Temporal lobe (tissue), 2 donors: Measurements from ENCODE around the genes PHB2 and CLSTN3.

- RAMPAGE, long total RNA = no peak
Measured at GRCh38 chr12:6670292-6670561, 7.3 kb upstream of the ING4 start.

- RAMPAGE, long total RNA = no peak
Measured at GRCh38 chr12:6688041-6688389, 1.2 kb downstream of the ZNF384 start.

- RAMPAGE, long total RNA = no peak
Measured at GRCh38 chr12:6766797-6767404, 738 bp downstream of the PTMS start.

GRCh38 chr12:6774528-6775507 is 2.5 kb downstream of the LAG3 start:
- RAMPAGE, long total RNA = no peak

- RAMPAGE, long total RNA = no peak
Measured at GRCh38 chr12:6929878-6930452, 2.2 kb downstream of the ATN1 start.

DNA sequence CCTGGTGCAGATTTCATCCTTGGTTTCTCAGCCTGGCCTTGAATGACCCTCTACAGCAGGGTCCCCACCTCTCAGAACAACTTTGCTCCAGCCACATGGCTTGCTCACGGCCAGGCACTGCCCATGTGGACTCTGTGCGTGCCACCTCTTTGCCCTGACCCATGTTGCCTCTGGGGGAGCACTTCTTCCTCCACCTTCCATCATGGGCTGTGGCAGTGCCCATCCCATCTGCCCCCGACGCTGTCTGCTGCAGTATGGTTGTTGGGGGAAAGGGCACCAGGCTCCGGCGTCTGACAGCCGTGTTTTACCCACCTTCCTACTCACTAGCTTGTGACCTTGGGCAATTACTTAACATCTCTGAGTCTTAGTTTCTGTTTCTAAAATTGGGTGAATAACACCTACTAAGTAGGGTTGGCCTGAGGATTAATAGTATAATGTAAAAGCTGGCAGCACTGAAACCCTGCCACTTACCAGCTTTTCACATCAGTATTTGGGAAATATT is 1.9 kb upstream of the PTPN6 start:
- RAMPAGE, long total RNA = no peak

DNA sequence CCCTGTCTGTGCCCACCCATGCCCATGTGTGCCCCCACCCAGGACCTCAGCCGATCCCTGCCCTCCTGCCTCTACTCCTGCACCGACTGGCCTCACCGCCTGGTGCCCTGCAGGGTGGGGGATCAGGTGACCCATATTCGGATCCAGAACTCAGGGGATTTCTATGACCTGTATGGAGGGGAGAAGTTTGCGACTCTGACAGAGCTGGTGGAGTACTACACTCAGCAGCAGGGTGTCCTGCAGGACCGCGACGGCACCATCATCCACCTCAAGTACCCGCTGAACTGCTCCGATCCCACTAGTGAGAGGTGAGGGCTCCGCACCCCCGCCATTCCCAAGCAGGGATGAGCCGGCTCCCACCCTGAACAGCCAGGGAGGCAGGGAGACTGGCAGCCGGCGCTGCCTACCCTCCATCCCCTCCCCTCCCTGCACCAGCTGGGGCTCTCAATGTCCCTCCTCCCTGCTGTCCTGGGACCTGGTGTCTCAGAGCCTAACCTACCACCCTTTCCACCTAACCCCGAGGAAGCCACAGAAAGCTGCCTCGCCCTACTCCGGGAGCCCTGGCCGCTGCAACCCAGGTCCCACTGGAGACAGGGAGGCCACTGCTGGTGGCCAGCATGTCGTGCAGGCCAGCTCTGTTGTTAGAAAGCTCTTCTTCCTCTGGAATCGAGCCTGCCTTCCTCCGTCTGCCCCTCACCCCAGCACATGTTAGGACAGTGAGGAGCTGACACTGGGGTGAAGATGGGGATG is 889 bp downstream of the PTPN6 start:
- RAMPAGE, long total RNA = no peak

DNA sequence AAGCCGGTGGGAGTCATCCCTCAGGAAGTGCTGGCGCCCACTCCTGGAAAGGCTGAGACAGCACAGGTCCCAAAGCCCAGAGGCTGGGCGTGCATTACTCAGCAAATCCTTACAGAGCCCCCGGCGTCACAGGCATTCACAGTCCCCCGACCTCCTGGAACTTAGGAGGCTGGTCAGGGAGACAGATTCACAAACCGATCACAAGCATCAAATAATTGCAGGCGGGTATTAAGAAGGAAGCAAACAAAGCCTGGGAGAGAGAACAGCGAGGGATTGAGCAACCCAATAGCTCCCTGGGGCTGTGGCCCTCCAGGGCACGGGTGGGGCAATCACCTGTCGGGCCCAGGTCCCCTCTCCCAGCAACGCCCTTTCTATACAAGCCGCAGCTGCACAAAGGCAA is 8.3 kb downstream of the PHB2 start:
- RAMPAGE, long total RNA = no peak

- RAMPAGE, long total RNA = start-site peak on the minus strand at chr12:6970626-6970688, 199 and 23 reads in 2 replicates
Measured at GRCh38 chr12:6970001-6970996, at the start of gene PHB2. TSS of gene PHB2 (minus strand) at chr12:6970664.

DNA sequence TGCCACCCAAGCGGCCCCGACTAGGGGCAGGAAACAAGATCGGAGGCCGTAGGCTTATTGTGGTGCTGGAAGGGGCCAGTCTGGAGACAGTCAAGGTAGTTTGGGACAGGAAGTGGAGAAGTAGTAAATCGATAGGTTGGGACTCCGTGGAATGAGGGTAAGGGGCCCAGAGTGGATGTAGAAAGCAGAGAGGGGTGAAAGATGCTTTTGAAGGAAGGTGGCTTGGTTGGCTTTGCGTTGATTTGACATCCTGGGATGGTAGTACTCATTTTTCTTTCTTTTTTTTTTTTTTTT is 231 bp downstream of the EMG1 start:
- RAMPAGE, long total RNA = no peak

DNA sequence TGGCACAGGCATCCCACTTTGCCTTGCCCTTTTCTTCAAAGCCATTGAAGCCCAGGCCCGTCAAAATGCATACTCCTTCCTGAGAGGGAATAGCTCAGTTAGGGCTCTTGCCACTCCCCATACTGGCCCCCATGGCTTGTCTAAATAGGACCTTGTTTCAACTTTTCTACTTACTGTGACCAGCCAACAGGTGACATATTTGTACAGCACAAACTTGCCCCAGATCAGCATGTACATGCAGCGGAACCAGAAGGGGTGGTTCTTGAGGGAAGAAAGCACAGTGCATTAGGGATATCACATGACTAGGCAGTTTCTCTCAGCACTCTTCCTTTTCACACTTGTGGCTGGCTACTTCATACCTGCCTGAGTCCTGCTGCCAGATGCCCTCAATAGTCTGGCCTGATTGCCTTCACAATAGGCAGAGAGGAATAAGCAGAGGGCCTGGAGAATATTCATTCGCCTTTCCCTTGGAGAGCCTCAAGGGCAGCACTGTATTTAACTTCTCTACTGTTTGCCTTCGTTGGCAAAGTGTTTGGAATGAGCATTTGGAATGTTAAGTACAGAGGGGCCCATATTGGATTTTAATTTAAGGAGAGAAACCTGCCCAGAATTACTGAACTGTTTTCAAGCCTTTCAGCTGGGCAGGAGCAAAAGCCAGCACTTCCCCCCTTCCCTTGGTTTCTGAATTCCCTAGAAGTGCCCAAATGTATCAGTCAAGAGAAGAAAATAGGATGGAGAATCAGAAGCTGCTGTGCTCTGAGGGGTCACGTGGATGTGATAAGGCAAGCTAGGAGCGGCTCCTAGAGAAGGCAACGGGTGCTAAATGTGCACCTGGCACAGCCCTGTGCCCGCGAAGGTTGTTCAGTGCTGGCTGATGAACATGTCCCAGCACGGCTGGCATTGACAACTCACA is 8.0 kb downstream of the EMG1 start:
- RAMPAGE, long total RNA = no peak

DNA sequence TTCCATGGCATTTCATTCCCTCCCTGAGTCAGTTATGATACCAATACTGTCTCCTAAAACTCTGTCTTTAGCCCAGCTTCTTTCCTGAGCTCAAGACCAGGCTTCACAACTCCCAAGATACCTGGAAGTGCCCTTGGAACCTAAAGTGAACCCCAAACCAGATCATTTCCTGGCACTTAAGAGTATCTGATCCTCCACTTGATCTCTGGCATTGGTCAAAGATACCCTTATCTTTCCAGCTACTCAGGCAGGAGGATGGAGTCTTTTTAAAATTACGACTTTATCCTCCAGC is 5.7 kb downstream of the LPCAT3 start:
- RAMPAGE, long total RNA = no peak

- RAMPAGE, long total RNA = no peak
Measured at GRCh38 chr12:7068317-7069048, 8.0 kb downstream of the C1S start.

DNA sequence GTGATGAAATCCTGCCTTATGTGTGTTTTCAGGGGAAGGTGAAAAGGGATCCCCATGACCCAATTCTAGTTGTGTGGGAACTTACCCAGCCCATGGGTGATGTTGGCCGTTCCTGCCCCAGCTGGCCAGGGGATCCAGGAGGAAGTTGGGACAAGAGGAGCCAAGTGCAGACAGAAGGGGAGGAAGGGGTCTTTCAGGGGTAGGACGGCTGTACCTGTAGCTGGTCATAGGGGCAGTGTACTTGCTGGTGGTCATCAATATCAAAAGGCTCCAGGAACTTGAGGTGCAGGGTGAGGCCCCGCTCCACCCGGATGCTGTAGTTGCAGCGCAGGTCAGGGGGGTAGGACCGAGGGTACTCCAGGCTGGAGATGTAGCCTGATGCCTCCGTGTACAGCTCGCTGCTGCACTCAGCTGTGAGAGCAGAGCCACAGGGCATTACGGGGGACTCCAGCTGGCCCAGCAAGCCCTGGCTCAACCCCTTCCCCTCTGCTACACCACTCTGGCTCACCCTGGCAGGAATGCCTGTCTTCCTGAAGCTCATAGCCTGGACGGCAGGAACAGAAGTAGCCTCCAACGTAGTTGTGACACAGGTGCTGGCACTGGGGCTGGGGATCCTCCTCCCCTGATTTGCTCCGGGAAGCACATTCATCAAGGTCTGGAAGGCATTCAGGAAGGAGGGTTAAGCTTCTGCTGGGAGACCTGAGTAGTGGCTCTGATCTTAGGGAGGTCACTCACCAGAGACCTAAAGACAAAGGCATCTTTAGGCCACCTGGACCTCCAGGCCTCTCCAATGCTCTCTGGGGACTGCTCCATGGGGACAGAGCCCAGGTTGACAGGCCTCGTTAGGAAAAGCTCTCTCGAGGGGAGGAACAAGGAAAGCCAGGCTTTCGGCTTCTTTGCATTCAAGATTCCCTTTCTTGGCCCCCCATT is 2.9 kb downstream of the C1R start:
- RAMPAGE, long total RNA = no peak

DNA sequence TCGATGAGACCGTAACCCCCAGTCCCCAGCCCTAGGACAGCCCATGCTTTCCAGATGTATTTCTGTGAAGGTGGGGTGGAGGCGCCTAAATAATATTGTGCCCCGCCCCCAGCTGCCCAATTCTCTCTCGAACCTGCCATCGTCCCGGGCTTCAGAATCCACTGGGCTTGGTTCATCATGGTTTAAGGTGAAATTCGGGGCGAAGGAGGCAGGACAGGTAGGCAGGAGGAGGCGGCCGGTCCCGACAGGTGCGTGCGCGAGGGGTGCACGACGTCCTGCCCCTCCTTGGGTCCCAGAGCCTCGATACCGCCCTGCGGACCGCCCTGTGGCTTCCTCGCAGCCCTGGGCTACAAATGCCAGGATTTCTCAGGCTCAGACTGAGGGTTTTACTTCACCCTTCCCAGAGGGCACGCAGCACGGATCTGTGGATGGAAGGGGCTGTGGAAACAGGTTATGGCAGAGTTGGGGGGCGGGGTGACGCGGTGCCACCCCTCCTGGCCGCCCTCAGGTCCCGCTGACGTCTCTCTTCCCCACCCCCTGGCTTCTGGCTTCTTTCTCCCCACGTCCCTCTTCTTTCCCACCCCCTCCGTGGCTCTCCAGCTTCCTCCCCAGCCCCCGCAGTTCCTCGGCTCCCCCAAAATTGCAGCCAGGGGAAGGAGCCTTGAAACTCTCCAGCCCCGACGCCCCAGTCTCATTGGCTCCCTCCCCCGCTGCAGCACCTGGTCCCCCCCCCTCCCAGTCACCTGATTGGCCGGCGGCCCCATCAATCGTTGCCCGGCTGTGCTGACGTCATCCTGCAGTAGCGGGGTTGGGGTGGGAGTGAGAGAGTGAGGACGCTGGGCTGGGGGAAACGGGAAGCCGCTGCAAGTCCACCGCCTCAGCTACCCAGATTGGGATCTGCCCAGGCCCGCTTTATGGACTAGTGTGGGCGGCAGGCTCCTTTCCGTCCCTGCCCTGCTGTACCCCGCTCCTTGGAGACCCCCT is at the start of gene CLSTN3:
TSS of gene CLSTN3 (plus strand) at position 792 of the 984 bp plus-strand sequence.
- RAMPAGE, long total RNA = start-site peak on the plus strand centred at position 828 of the sequence, 34 bp wide, 146 and 218 reads in 2 replicates

DNA sequence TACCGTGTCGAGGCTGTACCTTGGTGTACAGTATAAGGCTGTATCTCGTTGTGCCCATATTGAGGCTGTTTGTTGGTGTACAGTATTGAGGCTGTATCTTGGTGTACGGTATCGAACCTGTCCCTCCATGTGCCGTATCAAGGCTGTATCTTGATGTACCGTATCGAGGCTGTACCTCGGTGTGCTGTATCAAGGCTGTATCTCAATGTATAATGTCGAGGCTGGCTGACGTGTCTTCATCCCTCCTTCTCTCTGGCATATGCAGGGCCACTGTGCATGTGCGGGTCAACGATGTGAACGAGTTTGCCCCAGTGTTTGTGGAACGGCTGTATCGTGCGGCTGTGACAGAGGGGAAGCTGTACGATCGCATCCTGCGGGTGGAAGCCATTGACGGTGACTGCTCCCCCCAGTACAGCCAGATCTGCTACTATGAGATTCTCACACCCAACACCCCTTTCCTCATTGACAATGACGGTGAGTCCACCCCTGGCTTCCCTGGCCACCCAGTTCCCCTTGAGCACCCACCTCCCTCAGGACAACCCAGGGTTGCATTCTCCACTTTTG is 5.0 kb downstream of the CLSTN3 start:
- RAMPAGE, long total RNA = no peak

- RAMPAGE, long total RNA = no peak
Measured at GRCh38 chr12:7135876-7136611, 5.9 kb downstream of the CLSTN3 start.

- RAMPAGE, long total RNA = no peak
Measured at GRCh38 chr12:7162712-7163256, 26.7 kb upstream of the PEX5 start.

DNA sequence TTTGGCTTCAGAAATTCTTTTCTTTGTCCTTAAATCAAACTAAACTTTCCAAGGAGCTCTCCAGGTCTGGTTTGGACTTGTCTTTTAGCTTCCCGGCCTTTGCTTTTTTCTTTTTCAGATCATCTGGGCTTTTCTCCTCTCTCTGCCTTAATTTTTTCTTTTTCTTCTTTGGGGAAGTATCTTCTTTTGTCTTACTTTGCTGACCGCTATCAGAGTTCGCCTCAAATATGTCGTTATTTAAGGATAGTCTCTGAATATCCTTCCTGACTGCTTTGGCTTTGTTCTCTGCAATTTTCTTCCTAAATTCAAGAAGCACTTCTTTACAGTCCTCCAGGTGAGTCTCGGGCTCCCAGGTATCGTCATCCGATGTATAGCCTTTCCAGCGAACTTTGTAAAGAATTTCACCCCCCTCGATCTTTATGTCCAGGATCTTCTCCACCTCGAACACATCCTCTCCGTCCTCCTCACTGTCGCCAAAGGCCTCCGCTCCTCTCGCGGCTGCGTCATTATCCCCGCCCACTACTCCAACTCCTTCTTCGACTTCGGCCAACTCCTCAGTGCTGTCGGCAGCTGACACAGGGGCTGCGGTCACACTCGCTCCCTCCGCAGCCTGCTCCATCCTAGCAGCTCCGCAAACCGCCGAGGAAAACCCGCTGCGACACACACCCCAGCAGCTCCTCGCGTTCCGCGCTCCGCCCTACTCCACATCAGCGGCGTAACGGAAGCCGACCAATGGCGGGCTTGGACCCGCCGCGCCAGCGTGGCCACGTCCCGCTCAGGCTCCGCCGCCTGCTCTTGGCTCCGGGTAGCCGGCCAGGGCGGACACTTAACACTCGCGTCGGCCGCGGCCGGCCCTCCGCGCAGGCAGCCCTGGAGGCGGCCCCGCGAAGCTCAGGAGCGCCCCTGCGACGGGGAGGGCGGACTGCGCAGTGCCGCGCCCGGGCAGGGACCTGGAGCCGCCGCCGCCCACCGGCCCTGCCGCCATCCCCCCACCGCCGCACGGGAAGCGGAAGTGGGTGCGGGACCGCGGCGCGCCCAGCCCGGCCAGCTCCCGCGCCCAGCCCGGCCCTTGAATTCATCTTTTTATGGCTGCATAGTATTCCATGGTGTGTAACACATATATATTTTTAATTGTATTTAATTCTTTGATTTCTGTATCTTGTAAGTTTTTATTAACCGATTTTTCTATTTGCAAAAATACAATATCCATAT is 4.2 kb downstream of the CD163L1 start:
- RAMPAGE, long total RNA = start-site peak on the minus strand centred at position 682 of the sequence, 61 bp wide, 7 and 15 reads in 2 replicates

DNA sequence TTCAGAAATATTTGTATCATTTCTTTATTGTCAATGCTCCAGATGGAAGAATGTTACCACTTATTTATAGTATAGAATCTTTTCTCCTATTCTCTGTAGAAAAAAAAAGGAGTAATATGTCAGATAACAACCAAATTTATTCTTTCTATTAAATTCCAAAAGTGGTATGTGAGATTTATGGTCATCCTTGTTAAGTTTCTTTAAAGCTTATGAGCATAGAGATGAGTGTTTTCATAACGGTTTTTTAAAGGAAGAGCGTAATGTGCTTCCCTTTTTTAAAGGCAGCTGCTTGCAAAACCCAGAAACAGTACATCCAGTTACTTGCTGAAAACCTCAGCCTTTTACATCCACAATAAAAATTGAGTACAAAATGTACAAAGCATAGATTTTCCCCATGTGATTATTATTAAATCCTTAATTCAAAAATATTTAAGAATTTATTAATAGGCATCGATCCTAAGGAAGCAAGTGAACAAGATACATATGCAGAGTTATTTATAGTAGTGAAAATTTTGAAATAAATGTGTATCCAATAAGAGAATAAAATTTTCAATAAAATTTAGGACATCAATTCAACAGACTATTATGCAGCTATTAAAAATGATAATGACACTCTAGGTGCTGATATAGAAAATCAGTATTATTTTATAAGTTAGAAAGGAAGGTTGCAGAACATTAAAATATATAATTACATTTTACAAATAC is 53.7 kb upstream of the CD163 start:
- RAMPAGE, long total RNA = no peak